Foreskin keratinocyte (primary cell): ENCODE measurements around a stretch of chr4.

DNA sequence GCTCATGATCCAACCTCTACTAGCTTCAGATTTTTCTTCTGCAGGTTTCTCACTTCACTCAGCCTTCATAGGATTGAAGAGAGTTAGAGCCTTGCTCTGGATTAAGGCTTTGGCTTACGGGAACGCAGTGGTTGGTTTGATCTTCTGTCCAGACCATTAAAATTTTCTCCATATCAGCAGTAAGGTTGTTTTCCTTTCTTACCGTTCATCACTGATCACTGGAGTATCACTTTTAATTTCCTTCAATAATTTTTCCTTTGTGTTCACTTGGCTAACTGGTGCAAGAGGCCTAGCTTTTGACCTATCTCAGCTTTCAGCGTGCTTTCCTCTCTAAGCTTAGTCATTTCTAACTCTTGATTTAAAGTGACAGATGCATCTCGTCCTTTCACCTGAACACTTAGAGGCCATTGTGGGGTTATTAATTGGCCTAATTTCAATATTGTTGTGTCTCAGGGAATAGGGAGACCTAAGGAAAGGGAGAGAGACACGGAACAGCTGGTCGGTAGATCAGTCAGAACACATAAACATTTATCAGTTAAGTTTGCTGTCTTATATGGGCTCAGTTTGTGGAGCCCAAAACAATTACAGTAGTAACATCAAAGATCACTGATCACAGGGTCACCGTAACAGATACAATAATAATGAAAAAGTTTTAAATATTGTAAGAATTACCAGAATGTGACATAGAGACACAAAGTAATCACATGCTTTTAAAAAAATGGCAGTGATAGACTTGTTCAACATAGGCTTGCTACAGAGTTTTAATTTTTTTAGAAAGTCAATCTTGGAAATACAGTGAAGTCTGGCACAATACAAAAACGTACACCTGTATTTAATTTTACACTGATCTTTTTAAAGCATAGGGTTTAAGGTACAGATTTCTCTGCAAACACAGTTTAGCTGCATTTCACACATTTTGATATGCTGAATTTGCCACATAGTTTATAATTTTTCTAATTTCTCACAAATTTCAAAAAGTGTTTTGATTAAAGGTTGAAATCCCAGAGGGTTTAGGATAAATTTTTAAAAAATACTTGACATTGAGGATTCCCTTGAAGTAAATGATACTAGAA lies 44.4 kb downstream of the PAQR3 start:
- RAMPAGE, total RNA = no peak

- RAMPAGE, total RNA = no peak
Measured at GRCh38 chr4:78899025-78900160, 39.8 kb downstream of the PAQR3 start.

DNA sequence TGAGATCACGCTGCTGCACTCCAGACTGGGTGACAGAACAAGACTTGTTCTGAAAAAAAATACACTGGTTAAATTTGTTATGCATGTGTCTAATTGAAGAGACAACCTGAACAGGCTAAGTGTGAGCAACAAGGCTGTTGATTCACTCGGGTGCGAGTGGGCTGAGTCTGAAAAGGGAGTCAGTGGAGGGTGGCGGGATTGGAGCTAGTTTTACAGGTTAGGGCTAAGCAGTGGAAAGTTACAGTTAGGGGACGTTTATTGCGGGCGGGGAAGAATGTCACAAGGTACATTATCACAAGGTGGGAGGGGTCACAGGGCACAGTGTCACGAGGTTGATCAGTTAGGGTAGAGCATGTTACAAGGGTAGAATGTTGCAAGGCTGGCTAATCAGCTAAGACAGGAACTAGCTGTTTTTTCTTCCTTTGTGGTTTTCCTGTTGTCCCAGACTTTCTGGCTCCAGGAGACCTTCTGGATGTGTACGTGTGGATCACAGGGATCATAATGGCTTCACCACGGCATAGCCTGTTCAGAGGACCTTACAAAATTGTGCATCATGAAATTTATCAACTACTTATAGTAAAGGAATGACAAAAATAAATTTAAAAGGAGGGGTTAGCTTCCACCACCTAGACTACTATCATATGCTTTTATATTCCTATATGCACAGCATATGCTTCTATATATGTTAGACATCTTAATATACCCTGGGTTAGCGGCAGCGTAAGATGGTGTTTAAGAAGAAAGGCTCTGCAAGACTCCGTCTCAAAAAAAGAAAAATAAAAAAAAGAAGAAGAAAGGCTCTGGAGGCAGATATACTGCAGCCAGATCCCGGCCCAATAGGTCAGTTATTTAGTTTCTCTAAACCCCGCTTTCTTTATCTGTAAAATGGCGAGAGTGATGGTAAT lies 115.6 kb downstream of the NAA11 start:
- RAMPAGE, total RNA = no peak

DNA sequence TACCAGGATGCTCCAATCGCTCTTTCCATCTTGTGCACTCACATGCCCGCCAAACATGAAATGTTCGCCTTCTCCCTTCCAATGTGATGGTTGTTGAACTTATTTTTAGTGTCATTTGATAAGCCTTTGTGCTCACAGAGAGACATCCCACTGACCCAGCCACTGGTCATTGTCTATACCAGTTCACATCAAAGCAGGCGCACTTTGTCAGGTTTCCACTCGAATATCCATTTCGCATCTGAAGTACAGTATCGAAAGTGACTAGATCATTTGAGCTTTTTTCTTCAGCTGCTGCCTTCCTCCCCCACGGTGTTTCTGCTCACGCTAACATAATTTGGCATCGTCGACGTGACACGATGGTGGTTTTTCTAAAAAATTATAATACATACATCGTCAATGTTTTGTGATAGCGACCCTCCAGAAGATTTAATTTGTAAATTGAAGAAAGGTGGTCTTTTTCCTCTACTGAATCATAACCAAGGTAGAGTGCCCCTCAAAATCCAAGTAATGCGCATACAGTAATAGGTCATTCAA lies 167.2 kb downstream of the ANTXR2 start:
- RAMPAGE, total RNA = no peak

- RAMPAGE, total RNA = no peak
Measured at GRCh38 chr4:79977808-79978623, 95.0 kb downstream of the ANTXR2 start.

DNA sequence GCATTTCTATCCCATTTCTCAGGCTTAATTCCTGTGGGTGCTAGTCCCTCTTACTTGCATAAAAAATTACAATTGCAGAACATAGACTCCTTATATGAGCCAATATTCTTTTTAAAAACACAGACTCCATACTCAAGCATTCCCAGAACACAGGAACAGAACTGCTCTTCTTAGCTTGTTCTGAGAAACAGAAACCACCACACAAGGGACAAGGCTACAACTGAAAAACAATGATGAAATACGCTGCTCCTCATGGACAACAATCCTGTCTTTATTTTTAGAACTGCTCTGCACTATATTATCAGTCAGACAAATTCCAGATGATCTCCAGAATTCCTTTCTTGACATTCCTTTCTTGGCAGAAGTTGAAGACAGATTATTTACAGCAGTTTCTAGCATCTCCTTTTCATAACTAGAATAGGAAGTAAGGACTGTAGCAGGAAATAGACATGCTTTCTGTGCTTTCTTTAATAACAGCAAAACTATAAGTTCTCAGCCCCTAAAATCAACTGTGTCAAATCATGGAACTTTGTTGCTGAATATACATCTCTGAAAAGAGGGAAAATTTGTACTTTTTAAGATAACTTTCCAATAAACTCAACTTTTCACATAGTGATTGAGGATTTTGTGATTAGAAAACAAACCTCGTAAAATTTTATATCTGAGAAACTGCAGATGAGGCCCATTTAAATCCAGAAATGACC lies 36.0 kb downstream of the ANTXR2 start:
- RAMPAGE, total RNA = no peak

DNA sequence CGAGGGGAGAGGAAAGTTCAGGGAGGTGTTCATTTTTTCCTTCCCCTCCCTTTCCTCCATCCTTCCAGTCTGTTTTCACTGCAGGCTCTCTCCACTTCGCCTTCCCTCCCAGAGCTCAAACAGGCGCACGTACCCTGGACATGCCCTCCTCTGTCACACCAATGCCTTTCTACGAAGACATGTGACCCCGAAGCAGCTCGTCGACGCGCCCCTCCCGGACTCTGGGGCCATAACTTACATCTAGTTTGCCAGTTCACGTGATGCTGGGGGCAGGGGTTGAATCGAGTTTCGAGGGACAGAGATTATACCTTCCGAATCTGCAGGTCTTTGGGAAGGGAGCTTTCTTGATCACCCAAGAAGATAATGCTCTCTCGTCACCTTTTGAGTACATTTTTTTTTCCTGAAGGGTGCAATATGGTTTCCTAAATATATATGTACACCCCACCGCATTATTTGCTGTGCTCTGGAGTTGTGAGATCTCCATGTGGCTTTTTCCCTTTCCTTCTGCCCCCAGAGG lies 533 bp upstream of the PRKG2 start:
- RAMPAGE, total RNA = no peak

- RAMPAGE, total RNA = no peak
Measured at GRCh38 chr4:81469704-81470219, 1.9 kb downstream of the RASGEF1B start.

GRCh38 chr4:81494040-81494584 lies 22.4 kb upstream of the RASGEF1B start:
- RAMPAGE, total RNA = no peak

DNA sequence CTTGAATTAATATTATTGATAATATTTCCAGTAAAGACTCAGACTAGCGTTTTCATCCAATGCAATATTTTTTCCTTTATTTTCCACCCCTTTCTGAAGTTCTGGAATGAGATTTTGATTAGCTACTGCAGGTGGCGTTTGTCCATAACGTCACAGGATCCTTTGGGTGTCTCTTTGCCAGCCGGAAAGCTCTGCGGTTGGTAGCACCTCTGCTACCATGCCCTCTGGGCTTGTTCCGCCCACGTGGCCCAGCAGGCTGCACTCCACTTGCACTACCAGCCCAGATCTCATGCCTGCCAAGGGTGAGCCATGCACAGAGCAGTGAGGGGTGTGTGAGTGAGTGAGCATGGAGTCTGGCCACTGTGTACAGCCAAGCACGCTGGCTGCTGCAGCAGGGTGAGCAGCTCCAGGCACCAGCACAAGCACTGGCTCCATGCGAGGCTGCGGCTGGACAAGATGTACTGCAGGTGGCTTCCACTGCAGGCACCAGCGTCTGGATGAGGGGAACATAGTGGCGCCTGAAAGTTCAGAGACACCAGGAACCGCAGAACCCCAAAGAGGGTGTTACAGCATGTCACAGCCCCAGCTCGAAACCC lies 6.6 kb upstream of the HNRNPD start:
- RAMPAGE, total RNA = no peak

- RAMPAGE, total RNA = no peak
Measured at GRCh38 chr4:82426210-82427018, 3.8 kb downstream of the HNRNPDL start.

- RAMPAGE, total RNA = no peak
Measured at GRCh38 chr4:82680551-82681187, 117.9 kb downstream of the SCD5 start.

DNA sequence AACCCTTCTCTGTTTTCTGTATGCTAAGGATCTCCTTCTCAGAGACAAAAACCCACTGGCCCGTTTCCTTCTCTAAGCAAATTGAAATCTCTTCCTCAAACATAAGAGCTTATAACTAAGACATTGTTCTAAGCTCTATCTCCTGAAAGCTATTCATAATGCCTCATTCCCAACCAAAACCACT lies 805 bp upstream of the THAP9 start:
- RAMPAGE, total RNA = no peak

DNA sequence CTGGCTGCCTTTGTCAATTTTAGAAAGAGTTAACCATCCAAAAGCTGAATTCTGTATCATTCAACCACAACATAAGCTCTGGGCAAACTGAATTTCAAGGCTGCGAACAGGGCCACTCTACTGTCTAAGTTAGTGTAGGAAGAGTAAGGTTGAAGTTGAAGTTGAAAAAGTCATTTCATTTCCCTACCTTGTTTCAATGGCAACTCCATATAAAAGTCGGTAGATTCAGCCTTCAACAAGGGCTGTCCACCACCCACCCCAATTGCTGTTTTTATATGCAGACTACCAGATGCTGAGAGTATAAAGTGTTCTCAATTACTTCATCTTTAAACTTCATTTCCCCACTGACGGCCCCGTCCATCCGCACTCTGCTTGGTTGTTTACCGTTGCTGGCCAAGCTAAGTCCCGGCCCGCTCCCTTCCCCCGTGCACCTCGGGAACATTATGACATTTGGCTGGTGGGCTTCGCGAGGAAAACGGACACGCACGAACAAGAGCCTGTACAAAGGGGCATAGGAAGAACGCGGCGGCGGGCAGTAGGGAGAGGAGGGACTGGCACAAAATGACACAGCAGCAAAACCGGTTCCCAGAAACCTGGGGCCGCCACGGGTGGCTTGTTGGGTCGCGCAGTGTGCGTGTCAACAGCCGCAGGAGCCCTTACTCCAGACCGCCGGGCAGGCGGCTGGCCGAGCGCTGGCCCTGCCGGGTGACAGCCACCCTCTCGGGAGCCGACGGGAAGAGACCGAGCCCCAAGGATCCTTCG lies 1.4 kb upstream of the LIN54 start:
- RAMPAGE, total RNA = no peak

- RAMPAGE, total RNA = no peak
Measured at GRCh38 chr4:84298545-84299513, 200.3 kb downstream of the NKX6-1 start.

GRCh38 chr4:84683203-84683843 lies 100.4 kb downstream of the CDS1 start:
- RAMPAGE, total RNA = no peak

DNA sequence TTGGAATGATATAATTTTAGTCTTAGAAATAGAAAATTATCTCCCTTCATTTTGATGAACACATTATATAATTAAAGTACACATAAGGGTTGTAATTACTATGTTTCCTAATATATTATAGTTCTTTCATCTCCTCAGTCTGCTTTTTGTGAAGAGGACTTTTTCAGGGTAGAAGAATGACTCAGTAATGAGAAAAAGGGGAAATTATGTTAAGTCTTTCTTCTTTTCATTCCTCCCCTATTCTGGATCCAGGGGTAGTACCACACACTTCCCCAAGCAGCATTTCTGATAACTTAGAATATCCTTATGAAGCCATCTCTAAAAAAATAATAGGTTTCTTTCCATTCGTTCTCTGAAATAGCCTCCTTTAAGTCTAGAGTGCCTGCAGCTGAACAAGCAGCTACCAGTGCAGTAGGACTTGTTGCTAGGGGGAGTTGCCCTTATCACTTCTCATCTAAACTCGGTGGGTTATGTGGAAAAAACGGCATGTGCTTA lies 184.7 kb downstream of the ARHGAP24 start:
- RAMPAGE, total RNA = no peak

- RAMPAGE, total RNA = no peak
Measured at GRCh38 chr4:85778150-85779213, 303.5 kb downstream of the ARHGAP24 start.

- RAMPAGE, total RNA = no peak
Measured at GRCh38 chr4:85829222-85830112, 354.5 kb downstream of the ARHGAP24 start.

GRCh38 chr4:85882423-85883044 lies 407.6 kb downstream of the ARHGAP24 start:
- RAMPAGE, total RNA = no peak